Measurements from ENCODE around the gene PNISR.

DNA sequence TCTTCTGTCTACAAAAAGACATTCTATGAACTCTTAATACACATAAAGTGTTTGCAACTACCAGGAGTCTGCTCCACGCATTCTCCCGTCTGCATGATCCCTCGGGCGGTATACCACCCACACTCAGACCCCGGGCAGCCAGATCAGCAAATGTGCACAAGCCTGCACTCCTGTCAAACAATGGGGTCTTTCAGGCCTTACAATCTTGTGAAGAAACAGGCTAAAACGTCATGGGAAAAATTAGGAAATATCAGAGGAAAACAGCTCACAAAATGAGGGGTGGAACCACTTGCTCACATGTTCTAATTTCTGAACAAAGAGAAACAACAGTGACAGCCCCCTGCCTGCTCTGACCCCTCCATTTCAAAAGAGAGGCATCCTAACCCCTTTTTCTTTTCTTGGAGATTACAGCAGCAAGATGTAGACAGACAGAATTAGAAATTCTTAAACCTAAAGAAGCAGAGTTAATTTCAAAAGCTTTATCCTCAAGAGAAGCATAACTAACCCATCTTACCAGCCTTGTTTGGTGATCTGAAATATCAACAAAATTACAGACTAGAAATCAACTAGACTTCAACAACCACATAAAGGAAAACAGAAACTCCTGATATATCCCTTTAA lies 69.3 kb downstream of the BACH2 start:
- RRBS, 2 experiments: no CpG with 5 or more reads among the region's 6 CpGs

GRCh38 chr6:90375432-90376235 lies 79.0 kb upstream of the BACH2 start:
- RRBS, 2 experiments: no CpG with 5 or more reads among the region's 8 CpGs

GRCh38 chr6:90397867-90398385 lies 101.3 kb upstream of the BACH2 start:
- RRBS, 2 experiments: no CpG with 5 or more reads among the region's 4 CpGs

- RRBS, 2 experiments: 33 to 62% methylated on average over 25 of the region's 77 CpGs
These were observed 24.1 kb upstream of the MAP3K7 start for GRCh38 chr6:90610659-90611672.

GRCh38 chr6:90940811-90941230 lies 353.9 kb upstream of the MAP3K7 start:
- RRBS, 2 experiments: no CpG with 5 or more reads among the region's 5 CpGs

DNA sequence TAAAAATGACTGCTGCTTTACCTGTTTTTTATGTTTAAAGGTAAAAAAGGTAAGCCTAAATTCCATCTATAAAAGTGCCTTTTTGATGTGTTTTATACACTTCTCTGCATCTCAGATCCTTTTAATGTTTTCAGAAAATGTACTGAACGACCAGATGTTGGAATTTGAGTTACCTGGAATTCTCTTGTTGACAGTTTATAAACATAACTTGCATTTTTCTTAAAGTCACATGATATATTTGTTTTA lies 124.2 kb upstream of the MMS22L start:
- RRBS, 2 experiments: no CpG with 5 or more reads among the region's 1 CpG

DNA sequence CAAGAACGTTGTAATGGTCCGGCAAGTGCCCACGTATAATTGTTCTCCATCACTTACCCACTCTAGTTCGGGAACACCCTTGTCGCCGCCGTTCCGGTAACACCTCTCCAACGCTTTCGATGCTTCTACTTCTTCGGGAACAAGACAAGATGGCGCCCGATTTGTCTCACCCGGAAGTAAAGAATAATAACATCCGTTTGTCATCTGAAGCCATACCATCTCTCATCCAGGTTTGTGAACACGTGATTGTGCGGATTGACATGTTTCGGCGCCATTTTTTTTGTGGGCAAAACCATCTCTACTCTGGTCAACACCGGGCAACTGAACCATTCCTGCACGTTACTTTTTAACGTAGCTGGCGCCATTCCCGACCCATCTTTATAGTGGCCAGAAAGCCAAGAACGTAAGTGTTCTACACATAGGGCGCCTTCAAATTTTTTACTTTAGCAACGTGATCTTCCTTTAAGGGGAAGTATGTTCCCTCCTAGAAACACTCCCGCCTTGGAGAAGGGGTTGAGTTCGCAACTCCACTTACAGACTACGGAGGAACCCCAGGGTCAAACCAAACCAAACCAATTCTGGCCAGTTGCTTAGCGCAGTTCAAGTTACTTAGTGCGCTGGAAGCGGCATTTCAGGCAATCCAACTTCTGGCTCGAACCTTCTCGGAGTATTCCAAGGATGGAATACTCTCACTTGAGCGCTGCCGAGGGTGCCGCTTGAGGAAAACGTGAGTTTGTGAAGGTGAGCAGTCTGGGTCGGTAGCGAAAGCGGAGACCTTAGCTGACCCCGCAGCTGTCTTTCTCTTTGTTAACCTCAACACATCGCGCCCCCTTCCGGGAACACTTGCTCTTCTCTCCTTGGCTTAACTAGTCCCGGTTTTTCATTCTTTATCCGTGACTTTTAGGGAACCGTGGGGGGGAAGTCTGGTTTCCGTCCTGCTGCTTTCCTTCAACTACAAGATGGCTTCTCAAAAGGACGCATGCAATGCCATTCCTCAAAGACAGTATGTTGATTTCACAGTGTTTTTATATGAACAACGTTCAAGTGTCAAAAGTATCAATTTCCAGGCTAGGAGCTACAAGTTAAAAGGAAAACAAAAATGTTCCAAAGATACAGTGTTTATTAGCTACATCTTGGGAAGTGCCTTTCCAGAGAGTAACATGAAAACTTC lies at the start of gene PNISR:
PNISR (minus strand) TSS at position 151 of the 1,171 bp plus-strand sequence.
- RRBS, 2 experiments: under 1 to 2% methylated on average over 12 of the region's 52 CpGs

GRCh38 chr6:99547253-99547944 lies 21.1 kb downstream of the CCNC start:
- RRBS, 2 experiments: no CpG with 5 or more reads among the region's 4 CpGs

DNA sequence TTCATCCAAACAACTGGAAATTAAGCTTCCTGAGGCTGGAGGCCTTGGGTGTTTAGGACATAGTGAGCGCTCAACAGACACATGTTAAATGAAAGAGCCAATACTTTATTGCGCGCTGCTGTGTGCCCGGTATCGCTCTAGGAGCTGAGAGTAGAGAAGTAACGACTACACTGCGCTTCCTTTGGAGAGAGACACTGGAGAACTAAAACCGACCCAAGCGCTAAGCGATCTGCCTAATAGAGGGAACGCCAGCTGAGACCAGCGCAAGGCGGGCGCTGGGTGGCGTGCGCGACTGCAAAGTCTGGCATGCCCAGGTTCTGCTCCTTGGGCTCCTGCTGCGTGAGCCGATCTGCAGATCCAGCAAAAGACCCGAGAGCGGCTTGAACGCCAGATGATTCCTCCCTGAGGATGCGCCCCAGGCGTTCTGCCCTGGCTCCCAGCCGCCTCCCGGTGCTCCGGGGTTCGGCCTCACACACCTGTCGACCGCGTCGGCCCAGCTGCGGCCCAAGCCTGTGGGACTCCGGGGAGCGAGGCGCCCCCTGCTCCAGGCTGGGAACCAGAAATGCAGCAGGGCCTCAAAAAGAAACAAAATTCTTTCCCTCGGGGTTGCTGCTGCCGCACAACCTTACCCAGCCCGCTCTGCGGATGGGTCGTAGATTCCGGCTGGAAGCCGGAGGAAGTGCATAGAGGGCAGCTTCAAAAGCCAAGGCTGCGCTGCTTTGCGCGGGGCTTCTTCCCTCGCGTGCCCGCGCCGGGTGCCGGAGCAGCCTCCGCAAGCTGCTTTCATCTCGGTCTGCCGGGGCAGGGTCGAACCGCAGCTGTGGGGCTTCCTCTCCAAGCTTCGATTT lies 18.0 kb upstream of the PRDM13 start:
- RRBS, 2 experiments: 3 to 5% methylated on average over 18 to 19 of the region's 58 CpGs

GRCh38 chr6:100461276-100461907 lies 3.3 kb downstream of the SIM1 start:
- RRBS, 2 experiments: no CpG with 5 or more reads among the region's 29 CpGs

- RRBS, 2 experiments: no CpG with 5 or more reads among the region's 2 CpGs
These were observed 17.9 kb upstream of the SIM1 start for GRCh38 chr6:100482555-100483163.

DNA sequence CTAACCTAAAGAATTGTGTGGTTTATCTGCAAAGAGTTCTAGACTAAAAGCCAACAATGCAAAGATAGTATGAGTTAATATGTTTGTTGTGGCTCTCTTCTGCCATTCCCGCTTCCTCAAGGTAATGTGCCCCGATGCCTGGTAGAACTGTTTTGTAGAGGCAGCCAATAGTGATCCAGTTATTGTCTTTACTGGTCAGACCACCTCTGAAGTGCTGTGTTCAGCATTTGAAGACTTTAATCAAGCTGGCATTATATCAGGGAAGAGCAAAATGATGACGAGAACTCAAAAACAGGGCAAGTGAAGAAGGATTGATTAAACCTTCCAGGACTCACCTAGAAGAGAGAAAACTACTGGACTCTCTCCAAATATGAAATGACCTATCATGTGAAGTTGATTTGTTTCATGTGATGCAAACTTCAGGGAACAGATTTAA lies 836 bp upstream of the ASCC3 start:
- RRBS, 2 experiments: no CpG with 5 or more reads among the region's 3 CpGs

DNA sequence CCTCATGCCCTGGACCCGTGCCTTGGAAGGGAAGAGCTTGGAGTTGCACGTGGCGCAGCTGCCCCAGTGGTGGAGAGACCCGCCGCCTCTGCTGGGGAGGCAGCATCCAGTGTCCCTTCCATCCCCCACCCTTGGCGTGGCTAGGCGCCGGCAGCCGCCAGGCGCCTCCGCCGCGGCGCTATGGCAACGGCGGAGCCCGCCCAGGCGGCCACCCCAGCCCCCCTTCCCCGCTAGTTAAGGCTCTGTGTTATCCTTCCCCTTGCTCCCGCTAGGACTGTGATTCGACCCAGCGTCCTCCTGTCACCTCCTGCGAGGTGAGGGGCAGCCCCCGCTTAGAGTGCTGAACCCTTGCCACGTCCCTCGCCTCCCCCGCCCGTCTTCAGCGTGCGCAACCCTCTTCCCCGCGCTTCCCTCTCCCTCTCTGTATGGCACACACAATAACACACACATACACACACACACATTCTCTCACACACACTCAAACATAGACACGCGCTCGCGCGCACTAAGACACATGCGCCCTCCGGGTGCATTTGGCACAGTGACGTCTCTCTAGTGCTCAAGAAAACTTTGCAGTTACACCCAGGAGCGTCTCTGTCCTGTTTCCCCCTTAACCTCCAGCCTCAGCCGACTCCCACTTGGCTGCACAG lies 8.4 kb downstream of the GRIK2 start:
- RRBS, 2 experiments: no CpG with 5 or more reads among the region's 42 CpGs

DNA sequence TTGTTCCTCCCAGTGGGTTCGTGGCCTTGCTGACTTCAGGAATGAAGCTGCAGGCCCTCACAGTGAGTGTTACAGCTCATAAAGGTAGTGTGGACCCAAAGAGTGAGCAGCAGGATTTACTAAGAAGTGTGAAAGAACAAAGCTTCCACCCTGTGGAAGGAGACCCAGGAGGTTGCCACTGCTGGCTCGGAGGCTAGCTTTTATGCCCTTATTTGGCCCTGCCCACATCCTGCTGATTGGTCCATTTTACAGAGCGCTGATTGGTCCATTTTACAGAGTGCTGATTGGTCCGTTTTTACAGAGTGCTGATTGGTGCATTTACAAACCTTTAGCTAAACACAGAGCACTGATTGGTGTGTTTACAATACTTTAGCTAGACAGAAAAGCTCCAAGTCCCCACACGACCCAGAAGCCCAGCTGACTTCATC lies 1732.0 kb downstream of the HACE1 start:
- RRBS, 2 experiments: no CpG with 5 or more reads among the region's 5 CpGs

DNA sequence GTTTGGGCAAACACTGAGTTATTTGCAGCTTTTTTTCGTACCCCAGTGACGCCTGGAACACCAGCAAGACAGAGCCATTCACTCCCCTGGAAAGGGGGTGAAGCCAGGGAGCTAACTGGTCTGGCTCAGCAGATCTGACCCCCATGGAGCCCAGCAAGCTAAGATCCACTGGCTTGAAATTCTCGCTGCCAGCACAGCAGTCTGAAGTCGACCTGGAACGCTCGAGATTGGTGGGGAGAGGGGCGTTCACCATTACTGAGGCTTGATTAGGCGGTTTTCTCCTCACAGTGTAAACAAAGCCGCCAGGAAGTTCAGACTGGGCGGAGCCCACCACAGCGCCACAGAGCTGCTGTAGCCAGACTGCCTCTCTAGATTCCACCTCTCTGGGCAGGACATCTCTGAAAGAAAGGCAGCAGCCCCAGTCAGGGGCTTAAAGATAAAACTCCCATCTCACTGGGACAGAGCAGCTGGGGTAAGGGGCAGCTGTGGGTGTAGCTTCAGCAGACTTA lies 188.5 kb downstream of the HACE1 start:
- RRBS, 2 experiments: no CpG with 5 or more reads among the region's 11 CpGs

DNA sequence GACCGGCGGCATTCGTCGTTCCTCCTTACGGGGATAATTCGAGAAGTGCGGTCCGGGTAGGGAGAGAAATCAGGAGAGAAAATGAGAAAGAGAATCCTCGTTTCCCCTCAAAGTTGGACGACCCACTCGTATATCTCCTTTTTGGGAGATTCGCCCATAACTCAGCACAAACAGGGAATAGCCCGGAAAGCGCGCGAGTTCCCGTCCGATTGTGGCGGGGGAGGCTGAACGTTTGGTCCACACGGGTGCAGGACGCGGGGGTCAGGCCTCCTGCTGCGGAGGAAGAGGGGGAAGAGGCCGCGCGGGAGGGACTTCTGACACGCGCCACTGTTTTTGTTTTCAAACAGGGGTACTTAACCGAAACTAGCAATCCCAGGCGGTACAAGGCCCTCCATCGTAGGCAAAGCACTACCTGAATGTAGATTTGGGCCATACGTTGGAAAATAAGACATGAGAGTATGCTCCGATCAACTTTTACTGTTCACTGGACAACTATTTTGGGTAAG lies 519 bp upstream of the BVES start:
- RRBS, 2 experiments: no CpG with 5 or more reads among the region's 34 CpGs

GRCh38 chr6:105302077-105303342 lies 100.4 kb downstream of the PREP start:
- RRBS, 2 experiments: no CpG with 5 or more reads among the region's 33 CpGs

- RRBS, 2 experiments: no CpG with 5 or more reads among the region's 3 CpGs
These were observed 95.6 kb downstream of the PREP start for GRCh38 chr6:105307307-105307742.

GRCh38 chr6:105590895-105591510 lies 188.1 kb upstream of the PREP start:
- RRBS, 2 experiments: no CpG with 5 or more reads among the region's 2 CpGs

- RRBS, 2 experiments: no CpG with 5 or more reads among the region's 4 CpGs
These were observed 216.2 kb upstream of the PRDM1 start for GRCh38 chr6:105869873-105870324.

All from LNCaP clone FGC (cell line).